Heart left ventricle (tissue), 7 donors: ENCODE measurements around a stretch of chr15.

DNA sequence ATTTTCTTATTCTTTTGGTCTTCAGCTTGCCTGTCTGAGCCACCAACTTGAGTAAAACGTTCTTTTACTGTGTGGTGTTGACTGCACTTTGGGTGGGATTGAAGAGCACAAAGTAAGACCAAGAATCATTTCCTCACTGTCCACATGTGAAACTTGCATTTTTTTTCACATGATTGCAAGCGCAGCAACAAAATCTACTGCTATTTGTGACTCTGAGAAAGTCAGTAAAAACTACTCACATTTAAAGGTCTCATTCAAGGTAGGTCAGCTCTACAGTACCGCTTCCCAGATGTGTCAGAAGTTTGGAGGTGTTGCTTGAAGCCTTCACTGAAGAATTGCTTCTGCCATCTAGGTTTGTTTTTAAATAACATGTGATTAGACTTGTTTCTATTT, 201.3 kb upstream of the MCTP2 start:
- PRO-cap, 6 experiments: no peak in any of the 6 experiments
- RAMPAGE, long total RNA, 2 experiments: no peak in any of the 2 experiments
- RRBS: no CpG with 5 or more reads among the region's 3 CpGs

DNA sequence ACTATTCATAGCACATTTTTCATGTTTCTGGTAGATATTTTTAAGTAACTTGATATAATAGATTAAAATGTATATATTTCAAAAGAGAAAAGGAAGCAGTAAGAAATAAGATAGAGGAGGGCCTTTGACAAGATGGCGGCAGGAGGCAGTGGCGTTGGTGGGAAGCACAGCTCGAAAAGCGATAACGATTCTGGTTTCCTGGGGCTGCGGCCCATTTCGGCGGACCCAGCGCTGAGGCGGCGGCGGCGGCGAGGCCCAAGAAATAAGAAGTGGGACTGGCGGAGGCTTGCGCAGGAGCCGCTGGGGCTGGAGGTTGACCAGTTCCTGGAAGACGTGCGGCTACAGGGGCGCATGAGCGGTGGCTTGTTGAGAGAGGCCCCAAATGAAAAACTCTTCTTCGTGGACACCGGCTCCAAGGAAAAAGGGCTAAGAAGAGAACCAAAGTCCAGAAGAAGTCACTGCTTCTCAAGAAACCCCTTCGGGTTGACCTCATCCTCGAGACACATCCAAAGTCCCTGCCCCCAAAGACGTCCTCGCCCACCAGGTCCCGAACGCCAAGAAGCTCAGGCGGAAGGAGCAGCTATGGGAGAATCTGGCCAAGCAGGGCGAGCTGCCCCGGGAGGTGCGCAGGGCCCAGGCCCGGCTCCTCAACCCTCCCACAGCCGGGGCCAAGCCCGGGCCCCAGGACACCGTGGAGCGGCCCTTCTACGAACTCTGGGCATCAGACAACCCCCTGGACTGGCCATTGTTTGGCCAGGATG, 624.2 kb downstream of the MCTP2 start:
- PRO-cap, 6 experiments: no peak in any of the 6 experiments
- RAMPAGE, long total RNA, 2 experiments: no peak in any of the 2 experiments
- RRBS: no CpG with 5 or more reads among the region's 39 CpGs

DNA sequence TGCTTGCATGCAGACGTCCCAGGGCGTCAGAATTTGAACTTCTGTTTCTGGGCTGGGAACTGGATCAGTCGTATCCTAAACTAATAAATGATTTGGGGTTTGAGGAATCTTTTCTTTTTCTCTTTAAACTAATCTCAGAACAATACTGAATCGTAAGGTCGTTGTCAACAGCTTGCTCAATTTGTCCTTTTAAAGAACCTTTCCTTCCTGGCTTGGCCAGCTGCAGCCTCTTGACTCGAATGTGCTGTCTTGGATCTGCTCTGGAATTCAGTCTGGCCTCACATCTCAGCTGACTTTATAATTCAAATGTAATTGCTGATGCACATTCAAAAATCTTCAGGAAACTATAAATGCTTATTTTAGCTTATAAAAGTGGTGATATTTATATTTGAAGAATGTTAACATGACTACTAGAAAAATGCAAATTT, 1035.0 kb downstream of the MCTP2 start:
- PRO-cap, 6 experiments: peak in 2 of 6 experiments; most common plus-strand start position 219 of the sequence (in 1); most common minus-strand start position 241 of the sequence (in 2)
- RAMPAGE, long total RNA, 2 experiments: no peak in any of the 2 experiments
- RRBS: no CpG with 5 or more reads among the region's 6 CpGs

GRCh38 chr15:95279454-95279688, 1048.0 kb downstream of the MCTP2 start:
- PRO-cap, 6 experiments: peak in 1 of 6 experiments; most common plus-strand start chr15:95279534 (in 1)
- RAMPAGE, long total RNA, 2 experiments: no peak in any of the 2 experiments
- RRBS: no CpG with 5 or more reads among the region's 5 CpGs

DNA sequence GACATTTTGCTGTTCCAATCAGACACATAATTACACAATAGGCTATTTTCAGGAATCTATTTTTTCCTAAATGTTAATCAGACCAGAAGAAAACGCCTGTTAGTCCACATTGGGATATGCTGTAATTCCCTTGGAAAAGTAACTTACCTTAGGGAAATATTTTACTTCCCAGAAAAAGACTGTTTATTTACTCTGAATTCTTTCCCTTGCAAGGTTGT, 1041.3 kb upstream of the NR2F2 start:
- PRO-cap, 6 experiments: peak in 2 of 6 experiments; most common plus-strand start position 102 of the sequence (in 2)
- RAMPAGE, long total RNA, 2 experiments: no peak in any of the 2 experiments
- RRBS: no CpG with 5 or more reads among the region's 1 CpG

GRCh38 chr15:95323777-95324089, 1006.8 kb upstream of the NR2F2 start:
- PRO-cap, 6 experiments: peak in 1 of 6 experiments; most common plus-strand start chr15:95323985 (in 1); most common minus-strand start chr15:95323924 (in 1)
- RAMPAGE, long total RNA, 2 experiments: no peak in any of the 2 experiments
- RRBS: no CpG with 5 or more reads among the region's 7 CpGs

DNA sequence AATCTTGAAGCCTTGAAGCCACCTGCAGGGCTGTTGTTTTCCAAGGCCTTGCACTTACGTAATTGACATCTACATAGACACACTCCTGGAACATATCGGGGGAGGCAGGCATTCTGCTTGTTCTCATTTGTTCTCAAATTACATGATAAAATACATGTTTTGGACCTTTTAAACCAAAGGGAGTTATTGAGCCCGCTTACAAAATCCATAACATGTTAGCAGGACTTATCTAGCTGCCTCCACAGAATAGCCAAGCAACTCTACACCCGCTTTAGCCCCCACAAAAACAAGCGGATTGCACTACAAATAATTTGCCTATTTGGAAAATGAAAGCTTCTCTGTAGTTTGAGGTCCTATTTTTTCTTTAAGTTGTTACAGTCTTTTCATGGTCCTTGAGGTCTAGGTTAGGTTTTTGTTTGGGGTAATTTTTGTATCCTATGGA, 1004.5 kb upstream of the NR2F2 start:
- PRO-cap, 6 experiments: peak in 1 of 6 experiments; most common plus-strand start position 76 of the sequence (in 1); most common minus-strand start position 64 of the sequence (in 1)
- RAMPAGE, long total RNA, 2 experiments: no peak in any of the 2 experiments
- RRBS: no CpG with 5 or more reads among the region's 5 CpGs

DNA sequence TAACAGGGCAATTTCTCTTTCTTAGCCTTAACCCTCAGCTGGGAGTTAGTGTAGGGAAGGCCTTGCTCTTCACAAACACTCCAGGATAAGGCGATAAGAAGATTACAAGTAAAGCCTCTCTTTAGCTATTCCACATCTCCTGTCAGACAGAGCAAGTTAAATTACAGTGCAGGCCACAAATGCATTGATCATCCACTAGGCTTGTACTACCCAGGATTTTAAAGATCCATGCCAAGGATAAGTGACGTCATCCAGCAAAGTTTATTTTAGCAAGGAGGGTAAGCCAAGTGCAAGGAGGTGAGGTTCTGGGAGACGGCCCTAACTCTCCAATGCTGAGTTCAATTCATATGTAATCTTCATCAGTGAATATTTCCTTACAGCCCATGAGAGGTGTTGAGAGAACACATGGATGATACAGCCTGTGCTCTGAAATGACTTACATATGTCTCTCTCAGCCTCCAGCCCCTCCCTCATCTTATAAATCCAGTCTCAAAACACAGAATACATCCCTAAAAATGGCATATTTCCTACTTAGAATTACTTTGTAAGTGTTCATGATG, 890.5 kb upstream of the NR2F2 start:
- PRO-cap, 6 experiments: peak in 1 of 6 experiments; most common plus-strand start position 292 of the sequence (in 1)
- RAMPAGE, long total RNA, 2 experiments: no peak in any of the 2 experiments
- RRBS: no CpG with 5 or more reads among the region's 3 CpGs

DNA sequence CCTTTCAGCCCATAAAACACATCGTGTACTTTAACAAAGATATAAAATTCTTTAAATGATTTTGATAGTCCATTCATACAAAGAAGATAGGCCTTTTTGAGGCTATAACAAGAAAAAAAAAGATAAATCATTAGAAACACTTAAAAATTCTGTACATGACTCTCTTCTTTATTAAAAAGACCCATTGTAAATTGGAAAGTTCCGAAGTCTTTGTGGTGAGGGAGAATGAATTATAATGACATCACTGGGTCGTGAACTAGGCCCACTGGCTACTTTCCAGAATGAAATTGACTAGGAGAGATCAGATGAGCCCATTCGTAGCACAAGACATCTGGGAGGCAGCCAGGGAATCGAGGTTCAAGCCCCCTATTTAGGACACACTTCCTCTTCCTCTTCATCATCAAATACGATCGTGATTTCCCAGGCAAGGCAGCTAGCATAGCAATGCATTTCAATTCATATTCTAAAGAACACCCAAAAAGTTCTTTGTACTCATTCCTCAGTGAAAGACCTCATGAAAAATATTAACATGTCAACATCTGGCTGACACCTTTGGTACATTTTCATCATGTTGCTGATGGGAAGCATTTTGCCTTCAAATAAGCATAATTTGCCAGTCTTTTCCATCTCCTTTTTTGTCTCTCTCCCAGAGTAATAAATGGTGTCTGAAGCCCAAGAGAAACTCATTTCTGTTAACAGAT, 889.7 kb upstream of the NR2F2 start:
- PRO-cap, 6 experiments: peak in 2 of 6 experiments; most common plus-strand start position 397 of the sequence (in 1); most common minus-strand start position 231 of the sequence (in 1)
- RAMPAGE, long total RNA, 2 experiments: no peak in any of the 2 experiments
- RRBS: no CpG with 5 or more reads among the region's 7 CpGs

GRCh38 chr15:95469616-95470143, 860.8 kb upstream of the NR2F2 start:
- PRO-cap, 6 experiments: no peak in any of the 6 experiments
- RAMPAGE, long total RNA, 2 experiments: no peak in any of the 2 experiments
- RRBS: no CpG with 5 or more reads among the region's 6 CpGs

- PRO-cap, 6 experiments: peak in 2 of 6 experiments; most common minus-strand start chr15:95470606 (in 2)
- RAMPAGE, long total RNA, 2 experiments: no peak in any of the 2 experiments
- RRBS: no CpG with 5 or more reads among the region's 2 CpGs
These were observed 860.1 kb upstream of the NR2F2 start for GRCh38 chr15:95470419-95470722.

- PRO-cap, 6 experiments: no peak in any of the 6 experiments
- RAMPAGE, long total RNA, 2 experiments: no peak in any of the 2 experiments
- RRBS: no CpG with 5 or more reads among the region's 1 CpG
These were observed 455.9 kb upstream of the NR2F2 start for GRCh38 chr15:95874495-95875012.

DNA sequence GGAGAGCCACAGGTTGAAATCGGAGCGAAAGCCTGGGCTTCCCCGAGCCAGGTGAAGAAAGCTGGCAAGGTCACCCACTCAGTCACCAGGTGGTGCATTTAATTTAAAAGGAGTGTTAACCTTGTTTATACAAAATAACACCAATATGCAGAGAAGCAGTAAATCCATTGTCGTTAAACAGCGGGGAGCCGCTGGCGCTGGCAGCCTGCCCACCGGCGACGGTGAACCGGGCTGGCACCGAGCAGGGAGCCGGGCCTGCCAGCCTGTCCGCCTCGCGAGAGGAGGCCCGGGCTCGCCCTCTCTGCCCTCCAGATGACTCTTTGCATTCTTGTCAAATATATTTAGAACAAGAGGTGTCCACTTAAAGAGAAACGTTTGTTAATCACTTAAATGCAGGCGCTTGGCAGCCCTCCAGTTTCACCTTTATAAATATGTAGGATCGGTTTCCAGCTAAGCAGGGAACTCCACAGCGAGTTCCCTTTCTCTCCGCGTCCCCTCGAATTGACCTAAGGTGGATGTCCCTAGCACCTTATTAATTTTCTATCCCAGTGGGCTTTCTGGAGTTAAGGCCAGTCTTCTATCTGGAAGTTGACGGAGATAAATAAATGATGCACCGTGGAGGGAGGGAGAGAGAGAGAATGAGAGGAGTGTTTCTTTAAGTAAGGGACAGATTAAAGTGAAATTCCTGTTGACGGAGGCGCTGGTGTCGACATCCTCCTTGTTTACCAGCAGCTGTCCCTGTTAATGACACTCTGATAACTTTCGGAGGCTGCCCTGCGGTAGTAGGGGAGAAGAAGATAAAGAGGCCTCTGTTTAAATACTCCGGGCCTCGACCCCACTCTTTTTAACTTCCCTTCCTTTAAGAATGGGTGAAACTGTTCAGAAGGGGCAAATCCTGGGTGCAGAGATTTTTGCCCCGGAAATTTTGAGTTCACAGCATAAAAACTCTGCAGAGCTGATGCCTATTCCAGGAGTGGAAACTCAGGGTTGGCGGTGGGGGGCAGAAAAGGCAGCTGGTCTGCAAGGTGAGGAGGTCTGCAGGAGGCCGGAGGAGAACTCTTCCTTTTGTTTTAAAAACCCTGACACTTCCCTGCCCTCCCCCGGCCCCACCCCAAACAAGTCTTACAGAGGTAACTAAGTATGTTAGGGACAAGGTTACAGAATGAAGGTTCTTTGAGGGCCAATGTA, 276.9 kb upstream of the NR2F2 start:
- PRO-cap, 6 experiments: peak in 6 of 6 experiments; most common plus-strand start position 453 of the sequence (in 5); most common minus-strand start position 199 of the sequence (in 5)
- RAMPAGE, long total RNA, 2 experiments: no peak in any of the 2 experiments
- RRBS: 5% methylated on average over 6 of the region's 38 CpGs

DNA sequence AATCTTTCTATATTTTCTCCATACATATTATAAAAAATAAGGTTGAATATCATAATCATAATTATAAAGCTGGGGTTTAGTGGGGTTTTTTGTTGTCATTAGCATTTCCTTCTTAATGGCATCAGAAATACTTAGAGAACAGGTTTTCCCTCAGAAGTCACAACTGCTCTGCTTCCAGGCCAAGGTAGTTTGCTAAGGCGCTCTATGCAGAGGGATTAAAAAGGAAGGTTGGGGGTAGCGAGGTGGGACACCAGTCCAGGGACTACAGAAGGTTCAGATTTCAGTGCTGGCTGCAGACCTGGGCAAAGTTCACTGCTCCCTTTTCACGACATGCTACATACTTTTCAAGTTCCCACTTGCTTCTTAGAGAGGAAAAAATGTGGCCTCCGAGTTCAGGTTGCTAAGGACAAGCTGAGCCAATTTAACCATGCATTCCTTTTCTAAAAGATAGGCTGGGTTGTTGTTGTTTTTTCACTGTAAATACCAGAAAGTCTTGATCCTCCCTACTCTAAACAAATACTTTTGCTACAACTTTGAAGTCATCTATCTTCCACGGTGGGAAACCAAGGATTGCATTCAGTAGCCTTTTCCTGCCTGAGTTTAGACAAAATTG, 158.7 kb upstream of the NR2F2 start:
- PRO-cap, 6 experiments: no peak in any of the 6 experiments
- RAMPAGE, long total RNA, 2 experiments: no peak in any of the 2 experiments
- RRBS: no CpG with 5 or more reads among the region's 5 CpGs

GRCh38 chr15:96244675-96245248, 85.7 kb upstream of the NR2F2 start:
- PRO-cap, 6 experiments: no peak in any of the 6 experiments
- RAMPAGE, long total RNA, 2 experiments: no peak in any of the 2 experiments
- RRBS: no CpG with 5 or more reads among the region's 3 CpGs

GRCh38 chr15:96347061-96347979, 16.8 kb downstream of the NR2F2 start:
- PRO-cap, 6 experiments: peak in 6 of 6 experiments; most common plus-strand start chr15:96347615 (in 3); most common minus-strand start chr15:96347187 (in 3)
- RAMPAGE, long total RNA, 2 experiments: no peak in any of the 2 experiments
- RRBS: no CpG with 5 or more reads among the region's 36 CpGs

DNA sequence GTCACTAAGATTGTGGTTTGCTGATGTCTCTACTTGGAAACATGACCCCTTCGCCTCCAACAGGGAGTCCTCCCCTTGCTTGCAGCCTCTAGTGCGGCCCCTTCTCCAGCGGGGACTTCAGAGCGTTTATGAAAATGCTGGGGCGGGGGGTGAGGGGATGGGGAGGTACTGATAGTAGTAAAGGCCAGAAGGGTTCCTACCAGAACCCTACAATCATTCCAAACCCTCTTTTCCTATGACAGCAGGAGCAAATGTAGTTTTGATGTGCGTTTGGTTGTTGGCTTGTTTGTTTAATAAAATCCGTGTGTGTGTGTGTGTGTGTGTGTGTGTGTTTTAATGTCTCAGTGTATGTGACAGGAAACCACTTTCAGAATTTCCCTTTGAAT, 17.5 kb downstream of the NR2F2 start:
- PRO-cap, 6 experiments: no peak in any of the 6 experiments
- RAMPAGE, long total RNA, 2 experiments: no peak in any of the 2 experiments
- RRBS: no CpG with 5 or more reads among the region's 7 CpGs

DNA sequence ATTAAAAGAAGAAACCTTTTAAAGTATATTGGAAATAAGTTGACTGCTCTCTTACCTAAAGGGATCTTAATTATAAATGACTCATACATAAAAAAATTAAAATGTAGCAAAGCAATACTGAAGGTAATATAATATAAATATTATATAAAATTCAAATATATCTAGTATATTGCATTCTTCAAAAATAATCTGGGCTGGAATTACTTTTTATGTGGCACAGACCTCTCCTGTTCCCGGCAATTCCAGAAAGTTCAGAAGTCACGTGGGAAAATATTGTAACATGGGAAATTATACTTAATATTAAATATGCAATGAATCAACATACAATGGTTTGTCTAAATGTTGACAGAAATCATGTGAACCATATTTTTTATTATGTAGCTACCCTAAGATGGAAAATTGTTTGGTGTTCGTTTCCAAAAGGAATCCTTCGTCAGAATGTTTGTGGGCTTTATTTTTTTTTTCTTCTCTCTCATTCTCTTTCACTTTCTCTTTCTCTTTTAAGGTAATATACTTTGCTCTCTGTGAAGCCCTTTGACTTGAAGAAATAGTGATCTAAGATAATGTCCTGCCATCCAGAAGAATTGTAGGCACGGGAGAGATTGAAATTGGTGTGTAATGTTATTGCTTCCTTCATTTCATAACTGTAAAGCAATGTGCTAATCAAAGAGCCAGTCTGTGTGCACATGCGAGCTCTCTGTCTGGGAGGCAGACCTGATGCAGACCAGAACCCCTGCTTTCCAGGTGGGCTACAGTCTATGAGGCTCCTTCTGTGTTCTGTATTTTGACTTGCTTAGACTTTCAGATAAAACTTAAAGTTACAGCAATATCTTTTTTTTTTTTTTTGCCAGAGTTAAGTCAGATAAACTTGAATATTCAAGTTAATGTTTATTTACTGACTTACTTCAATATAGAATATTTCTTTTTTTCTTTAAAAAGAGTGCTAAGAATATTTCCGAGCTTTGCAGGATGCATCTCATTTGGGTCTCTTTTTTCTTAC, 559.5 kb downstream of the NR2F2 start:
- PRO-cap, 6 experiments: no peak in any of the 6 experiments
- RAMPAGE, long total RNA, 2 experiments: no peak in any of the 2 experiments
- RRBS: no CpG with 5 or more reads among the region's 7 CpGs

- PRO-cap, 6 experiments: peak in 1 of 6 experiments; most common minus-strand start chr15:97653070 (in 1)
- RAMPAGE, long total RNA, 2 experiments: no peak in any of the 2 experiments
- RRBS: 2% methylated on average over 6 of the region's 33 CpGs
These were observed 307.6 kb upstream of the ARRDC4 start for GRCh38 chr15:97652787-97653359.

DNA sequence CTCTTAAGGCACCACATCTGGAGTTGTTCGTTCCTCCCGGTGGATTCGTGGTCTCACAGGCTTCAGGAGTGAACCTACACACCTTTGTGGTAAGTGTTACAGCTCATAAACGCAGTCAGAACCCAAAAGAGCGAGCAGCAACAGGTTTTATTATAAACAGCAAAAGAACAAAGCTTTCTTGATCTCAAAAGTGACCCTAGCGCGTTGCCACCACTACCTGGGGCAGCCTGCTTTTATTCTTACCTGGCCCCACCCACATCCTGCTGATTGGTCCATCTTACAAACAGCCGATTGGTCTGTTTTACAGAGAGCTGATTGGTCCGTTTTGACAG, 143.0 kb downstream of the ARRDC4 start:
- PRO-cap, 6 experiments: no peak in any of the 6 experiments
- RAMPAGE, long total RNA, 2 experiments: no peak in any of the 2 experiments
- RRBS: no CpG with 5 or more reads among the region's 9 CpGs